SJSA1 (cell line): ENCODE data around the genes HIRA and TANGO2.

DNA sequence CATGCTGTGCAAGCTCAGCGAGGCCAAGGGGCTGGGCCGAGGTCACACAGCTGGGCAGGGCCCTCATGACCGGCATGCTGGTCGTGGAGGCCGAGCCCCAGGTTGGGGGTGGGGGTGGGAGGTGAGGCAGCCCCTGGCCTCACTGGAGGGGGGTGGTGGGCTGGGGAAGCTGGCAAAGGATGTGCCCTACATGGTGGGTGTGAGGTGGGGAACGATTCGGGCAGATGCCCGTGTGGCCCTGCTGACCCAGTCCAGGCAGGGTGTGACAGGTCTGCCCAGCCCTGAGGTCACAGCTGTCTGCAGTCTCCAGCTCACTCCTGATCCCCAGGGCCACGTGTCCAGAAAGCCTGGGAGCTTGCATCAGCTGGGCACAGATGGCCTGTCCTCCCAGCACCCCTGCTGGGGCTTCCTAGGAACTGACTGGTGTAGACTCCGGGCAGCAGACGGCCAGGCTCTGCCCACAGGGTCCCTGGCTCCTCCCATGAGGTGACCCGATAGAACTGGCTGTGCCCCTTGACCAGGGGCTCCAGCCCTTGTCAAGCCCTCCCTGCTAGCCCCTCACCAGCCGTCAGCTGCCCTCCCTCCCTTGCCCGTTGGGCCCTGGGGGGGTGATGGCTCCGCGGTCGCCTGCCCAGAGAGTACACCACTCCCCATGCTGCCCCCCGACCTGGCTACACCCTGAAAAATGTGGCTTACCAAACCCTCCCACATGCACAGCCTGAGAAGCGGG, 31.5 kb upstream of the PRODH start:
- RAMPAGE, long total RNA, result no peak

GRCh38 chr22:18997689-18998693, 61.9 kb upstream of the PRODH start:
- RAMPAGE, long total RNA, result no peak

GRCh38 chr22:19062604-19063449, 59.4 kb downstream of the DGCR2 start:
- RAMPAGE, long total RNA, result no peak

- RAMPAGE, long total RNA, result no peak
Measured at GRCh38 chr22:19122514-19122895, 293 bp upstream of the DGCR2 start.

GRCh38 chr22:19149301-19150012, 635 bp downstream of the GSC2 start:
- RAMPAGE, long total RNA, result no peak

DNA sequence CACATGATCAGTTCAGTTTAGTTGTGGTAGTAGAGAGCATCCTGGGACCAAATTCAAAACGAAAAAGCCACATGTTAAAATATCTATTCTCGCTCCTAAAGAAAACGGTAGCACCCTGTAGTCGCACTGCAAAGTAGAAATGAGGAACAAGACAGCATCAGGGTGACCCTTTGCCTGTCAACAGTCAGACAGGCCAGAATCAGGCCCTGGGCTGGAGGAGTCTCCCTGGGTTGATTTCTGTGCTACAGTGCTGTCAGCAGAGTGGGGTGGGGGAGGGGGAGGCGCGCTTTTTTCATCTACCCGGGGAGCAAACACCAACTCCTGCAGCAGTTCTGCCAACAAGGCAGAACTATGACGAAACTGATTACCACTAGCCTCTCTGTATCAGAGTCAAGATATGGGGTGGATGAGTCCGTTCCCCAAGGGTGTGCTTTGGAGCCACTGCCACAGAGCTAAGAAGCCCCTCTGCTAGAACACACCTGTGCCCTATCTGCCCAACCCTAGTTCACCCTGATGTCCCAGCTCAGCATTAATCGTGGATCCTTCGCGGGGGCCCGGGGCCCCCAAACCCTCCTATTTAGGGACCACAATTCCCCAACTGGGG, 1.1 kb downstream of the HIRA start:
- RAMPAGE, long total RNA, result no peak

DNA sequence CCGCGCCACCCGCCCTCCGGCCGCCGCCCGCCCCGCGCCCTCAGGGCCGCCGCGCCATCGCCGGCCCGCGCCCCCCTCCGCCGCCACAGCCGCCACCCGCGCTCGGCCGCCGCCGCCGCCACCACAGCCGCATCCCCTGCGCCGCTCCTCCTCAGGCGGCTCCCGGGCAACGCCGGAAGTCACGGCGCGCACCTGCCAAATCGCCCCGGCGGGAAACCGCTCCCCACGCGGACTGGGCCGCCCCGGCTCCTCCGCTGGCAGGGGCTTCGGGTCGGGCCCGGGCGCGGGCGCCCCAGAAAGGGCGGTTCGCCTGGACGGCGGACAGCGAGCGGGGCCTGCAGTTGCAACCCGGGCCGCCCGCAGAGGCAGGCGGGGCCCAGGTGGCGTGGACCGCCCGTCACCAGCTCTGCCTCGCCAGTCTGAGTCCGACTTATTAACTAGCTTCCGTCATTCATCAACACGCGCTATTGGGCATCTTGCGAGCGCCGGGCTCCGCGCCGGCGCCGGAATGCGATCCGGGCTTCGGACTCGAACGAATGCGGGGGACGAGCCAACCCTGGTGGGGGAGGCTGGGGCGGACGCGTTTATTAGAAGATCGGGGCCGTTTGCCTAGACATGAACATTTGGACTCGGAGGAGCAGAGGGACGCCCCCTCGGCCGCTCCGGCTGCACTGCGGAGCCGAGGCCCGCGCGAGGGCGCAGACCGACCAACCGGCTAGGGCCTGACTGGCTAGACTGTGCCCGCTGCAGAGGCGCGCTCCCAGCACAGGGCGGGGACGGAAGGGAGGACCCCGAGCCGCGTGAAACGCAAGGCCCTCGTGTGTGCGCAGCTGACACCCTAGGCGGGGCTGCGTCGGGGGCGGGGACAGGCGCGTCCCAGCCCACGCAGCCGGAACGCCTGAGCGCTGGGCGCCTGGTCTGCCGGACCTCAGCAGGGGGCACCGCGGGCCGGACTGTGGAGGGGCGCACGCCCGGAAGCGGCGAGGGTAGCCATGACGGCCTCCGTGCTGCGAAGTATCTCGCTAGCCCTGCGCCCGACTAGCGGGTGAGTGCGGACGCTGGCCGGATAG, at the start of gene HIRA:
Gene HIRA, minus strand, starts transcription at position 171 of the 1,070 bp plus-strand sequence.
- RAMPAGE, long total RNA, result start-site peak on the plus strand centred at position 959 of the sequence, 134 bp wide, 2,162 and 154 reads in 2 replicates

DNA sequence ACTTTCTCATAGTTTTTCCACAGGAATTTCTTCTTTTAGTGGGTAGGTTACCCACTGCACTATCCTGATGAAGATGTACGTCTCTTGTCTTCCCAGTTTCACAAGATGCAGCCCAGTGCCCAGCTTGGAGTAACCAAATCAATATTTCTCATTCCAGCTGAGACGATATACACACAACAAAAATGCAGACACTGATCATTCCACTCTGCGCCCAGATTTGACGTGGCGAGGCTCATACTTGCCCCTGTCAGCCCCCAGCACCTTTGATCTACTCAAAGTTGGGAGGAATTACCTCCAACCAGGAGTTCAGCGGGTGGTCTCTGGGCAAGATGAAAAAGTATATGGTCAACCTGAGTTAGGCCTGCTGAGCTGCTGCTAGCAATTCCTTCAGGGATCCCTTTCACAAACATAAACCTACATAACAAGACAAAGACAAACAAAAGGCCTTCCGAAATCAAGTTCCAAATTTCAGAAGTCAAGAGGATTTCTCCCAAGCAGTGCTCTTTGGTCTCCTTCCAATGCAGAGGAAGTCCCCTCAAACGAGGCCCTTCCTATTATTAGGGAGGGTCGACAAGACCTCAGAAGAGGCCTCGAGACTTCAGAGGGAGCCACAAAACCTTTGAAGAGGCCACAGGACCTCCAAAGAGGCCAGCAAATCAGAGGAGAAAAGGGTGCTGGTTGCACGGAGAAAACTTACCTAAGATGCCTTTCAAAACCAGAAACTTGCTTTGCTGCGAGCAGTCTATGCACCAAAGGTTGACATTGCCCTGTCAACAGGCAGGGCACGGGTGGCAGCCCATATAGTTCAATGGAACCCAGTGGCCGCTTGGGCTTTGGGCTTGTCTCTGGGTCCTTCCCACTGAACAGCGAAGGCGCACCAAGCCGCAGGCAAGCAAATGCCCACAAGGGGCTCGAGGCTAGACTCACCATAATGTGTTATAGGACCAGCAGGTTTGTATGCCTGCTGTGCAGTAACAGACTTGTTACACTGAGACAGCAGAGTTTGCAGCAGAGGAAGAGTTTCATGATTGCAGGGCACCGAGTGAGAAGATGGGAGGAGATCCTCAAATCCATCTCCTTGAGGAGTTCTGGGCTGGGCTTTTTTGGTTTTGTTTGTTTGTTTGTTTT, 20.7 kb downstream of the CLDN5 start:
- RAMPAGE, long total RNA, result no peak

DNA sequence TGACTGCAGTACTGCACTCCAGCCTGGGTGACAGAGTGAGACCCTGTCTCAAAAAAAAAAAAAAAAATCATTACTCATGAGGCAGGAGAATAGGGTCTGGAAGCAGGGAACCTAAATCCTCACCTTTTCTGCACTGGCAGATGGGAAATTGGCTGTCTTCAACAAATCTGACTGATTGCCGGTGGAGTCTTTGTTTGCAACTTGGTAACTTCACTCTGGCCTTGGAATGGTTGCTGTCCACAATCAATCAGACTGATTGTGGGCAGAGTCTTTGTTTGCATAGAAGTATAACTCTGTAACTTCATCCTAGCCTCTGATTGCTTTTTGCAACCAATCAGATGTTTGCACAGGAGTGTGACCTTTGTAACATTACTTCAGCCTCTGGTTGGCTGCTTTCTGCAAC, 79.4 kb upstream of the CLDN5 start:
- RAMPAGE, long total RNA, result no peak

- RAMPAGE, long total RNA, result no peak
Measured at GRCh38 chr22:19621279-19621854, 92.9 kb upstream of the SEPTIN5 start.

DNA sequence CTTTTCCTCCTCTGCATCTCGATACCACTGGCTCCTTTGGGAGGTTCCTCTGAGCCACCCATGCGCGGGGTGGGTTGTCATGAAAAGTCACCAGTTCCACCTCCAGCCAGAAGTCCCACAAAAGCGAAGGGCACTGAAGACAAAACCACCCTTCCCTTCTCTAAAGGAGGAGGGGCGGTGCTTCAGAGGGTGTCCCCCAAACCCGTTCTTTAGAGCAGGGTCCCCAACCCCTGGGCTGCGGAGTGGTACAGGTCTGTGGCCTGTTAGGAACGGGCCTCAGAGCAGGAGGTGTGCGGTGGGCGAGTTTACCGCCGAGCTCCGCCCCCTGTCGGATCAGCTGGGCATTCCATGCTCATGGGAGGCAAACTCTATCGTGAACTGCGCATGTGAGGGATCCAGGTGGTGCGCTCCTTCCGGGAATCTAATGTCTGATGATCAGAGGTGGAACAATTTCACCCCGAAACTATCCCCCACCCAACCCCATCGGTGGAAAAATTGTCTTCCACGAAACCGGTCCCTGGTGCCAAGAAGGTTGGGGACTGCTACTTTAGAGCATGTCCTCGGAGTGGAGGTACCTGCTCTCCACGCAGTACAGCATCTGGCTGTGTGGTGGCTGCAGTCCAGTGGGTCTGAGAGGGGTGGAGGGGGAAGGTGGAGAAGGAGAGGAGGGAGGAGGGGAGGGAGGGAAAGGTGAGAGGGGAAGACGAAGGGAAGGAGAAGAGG, 72.9 kb upstream of the SEPTIN5 start:
- RAMPAGE, long total RNA, result no peak

- RAMPAGE, long total RNA, result no peak
Measured at GRCh38 chr22:19687884-19688424, 26.3 kb upstream of the SEPTIN5 start.

GRCh38 chr22:19720392-19720905, 2.9 kb upstream of the GP1BB start:
- RAMPAGE, long total RNA, result no peak

GRCh38 chr22:19758371-19759004, 2.1 kb upstream of the TBX1 start:
- RAMPAGE, long total RNA, result no peak

DNA sequence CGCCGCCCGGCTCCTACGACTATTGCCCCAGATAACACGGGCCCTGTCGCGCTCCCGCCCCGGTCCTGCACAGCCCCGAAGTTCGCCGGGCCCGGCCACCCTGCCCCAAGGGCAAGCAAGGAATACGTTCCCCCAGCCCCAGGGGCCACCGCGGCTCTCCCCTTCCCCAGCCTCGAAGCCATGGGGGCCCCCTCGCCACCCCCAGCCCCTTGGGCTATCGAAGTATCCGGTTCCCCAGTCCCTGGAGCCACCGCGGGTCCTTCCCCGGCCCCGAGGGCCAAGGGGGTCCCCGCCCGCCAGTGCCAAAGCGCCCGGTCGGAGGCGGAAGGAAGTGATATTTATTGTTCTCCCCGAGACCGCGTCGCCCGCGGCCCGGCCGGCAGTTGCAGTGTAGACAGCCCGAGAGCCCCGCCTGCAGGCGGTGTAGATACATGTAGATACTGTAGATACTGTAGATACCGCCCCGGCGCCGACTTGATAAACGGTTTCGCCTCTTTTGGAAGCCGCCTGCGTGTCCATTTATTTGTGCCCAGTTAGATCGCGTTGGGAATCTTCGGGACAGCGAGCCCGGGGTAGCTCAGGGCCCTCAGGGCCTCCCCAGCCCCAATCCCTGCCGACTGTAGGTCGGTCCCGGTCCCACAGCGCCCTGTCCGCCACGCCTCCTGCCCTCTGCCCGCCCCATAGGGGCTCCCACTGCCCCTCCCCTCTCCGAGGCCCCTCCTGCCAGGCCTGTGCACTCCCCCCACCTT, 6.4 kb downstream of the TBX1 start:
- RAMPAGE, long total RNA, result no peak

DNA sequence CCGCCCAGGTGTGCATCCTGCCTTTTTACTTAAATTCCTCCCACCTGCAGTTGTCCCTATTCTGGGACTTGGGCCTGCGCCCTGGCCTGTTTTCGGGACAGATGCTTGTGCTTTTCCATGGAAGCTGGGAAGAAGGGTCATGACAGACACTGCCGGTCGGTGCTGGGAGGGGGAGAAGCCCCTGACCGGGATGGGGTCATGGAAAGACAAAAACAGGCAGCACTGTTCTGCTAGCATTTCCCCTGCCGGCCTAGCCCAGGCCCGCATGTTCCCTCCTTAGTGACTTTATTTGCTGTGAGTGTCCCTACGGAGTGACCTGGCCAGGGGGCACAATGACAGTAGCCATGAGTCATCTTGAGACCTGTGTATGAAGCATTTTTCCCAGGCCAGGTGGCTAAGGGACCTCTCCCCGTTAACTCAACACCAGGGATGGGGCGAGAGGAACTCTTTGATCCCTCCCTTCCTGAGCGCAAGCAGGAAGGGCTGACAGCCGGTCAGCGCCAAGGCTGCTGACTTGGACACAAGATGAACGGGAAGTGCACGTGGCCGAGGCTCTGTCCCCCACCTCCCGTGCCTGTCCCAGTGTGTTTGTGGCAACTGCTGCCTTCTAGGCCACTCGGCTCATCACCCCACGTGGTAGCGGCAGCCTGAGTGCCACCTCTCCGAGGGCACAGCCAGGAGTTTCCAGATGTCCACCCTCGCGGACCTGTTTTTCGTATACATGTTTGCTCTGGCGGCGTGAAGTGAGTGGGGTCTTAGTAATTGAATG, 7.2 kb downstream of the TBX1 start:
- RAMPAGE, long total RNA, result no peak

GRCh38 chr22:19849524-19850701, 4.8 kb downstream of the GNB1L start:
- RAMPAGE, long total RNA, result no peak

GRCh38 chr22:19877870-19878588, 23.4 kb upstream of the GNB1L start:
- RAMPAGE, long total RNA, result no peak

GRCh38 chr22:19969065-19970258, 27.8 kb upstream of the TXNRD2 start:
- RAMPAGE, long total RNA, result no peak

DNA sequence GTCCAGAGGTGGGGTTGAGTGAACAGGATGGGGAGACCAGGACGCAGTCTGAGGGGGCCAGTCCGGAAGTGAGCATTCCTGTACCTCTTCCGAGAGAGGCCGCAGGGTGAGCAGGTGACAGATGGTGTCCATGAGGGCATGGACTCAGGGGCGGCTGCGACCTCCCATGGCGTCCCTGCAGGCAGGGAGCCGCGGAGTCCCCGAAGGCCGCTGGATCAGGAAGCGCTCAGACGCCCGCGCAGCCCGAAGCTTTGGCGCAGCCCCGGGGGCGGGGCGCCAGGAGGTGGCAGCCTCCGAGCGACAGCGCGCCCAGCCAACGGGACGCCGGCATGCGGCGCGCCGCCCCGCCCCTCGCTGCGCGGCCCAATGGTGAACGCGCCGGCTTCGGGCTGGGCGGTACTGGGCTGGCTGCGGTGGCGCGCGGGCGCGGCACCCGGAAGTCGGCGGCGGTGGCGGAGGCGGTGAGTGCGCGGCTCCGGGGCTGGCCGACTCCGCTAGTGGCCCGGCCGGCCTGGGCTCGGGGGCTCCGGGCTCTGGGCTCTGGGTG, at the start of gene TANGO2:
Gene TANGO2, plus strand, starts transcription at position 437 of the 547 bp plus-strand sequence.
- RAMPAGE, long total RNA, result no peak